Parietal lobe (tissue), 2 donors: ENCODE results near the gene NMUR1.

DNA sequence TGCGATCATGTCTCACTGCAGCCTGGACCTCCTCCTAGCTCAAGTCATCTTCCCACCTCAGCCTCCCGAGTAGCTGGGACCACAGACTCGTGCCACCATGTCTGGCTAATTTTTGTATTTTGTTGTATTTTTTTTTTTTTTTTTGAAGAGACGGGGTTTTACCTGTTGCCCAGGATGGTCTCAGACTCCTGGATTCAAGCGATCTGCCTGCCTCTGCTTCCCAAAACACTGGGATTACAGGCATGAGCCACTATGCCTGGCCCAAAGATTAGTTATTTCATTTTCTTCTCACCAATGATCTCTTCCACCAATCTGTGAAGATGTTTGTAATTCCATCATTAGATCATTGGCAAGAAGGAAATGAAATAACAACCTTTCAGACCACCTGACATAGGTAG lies 17.9 kb upstream of the SLC16A14 start:
- RAMPAGE, long total RNA = no peak

DNA sequence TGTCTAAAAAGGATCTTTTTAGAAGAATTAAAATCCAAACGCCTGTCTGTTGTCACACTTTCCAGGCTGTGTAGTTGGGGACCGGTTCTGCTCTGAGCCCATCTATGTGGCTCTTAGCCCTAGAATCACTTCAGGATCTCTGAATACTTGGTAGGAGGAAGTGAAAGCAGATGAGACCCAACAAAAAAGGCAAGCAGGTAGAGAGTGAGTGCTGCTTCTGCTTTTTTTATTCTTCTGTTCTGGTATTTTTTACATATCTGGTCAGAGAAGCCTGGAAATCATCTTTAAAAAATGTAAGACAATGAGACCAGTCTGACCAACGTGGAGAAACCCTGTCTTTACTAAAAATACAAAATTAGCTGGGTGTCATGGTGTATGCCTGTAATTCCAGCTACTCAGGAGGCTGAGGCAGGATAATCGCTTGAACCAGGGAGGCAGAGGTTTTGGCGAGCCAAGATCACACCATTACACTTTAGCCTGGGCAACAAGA lies 767 bp downstream of the SP140 start:
- RAMPAGE, long total RNA = no peak

- RAMPAGE, long total RNA = no peak
Observed at GRCh38 chr2:230441297-230441991, 25.4 kb downstream of the SP100 start.

DNA sequence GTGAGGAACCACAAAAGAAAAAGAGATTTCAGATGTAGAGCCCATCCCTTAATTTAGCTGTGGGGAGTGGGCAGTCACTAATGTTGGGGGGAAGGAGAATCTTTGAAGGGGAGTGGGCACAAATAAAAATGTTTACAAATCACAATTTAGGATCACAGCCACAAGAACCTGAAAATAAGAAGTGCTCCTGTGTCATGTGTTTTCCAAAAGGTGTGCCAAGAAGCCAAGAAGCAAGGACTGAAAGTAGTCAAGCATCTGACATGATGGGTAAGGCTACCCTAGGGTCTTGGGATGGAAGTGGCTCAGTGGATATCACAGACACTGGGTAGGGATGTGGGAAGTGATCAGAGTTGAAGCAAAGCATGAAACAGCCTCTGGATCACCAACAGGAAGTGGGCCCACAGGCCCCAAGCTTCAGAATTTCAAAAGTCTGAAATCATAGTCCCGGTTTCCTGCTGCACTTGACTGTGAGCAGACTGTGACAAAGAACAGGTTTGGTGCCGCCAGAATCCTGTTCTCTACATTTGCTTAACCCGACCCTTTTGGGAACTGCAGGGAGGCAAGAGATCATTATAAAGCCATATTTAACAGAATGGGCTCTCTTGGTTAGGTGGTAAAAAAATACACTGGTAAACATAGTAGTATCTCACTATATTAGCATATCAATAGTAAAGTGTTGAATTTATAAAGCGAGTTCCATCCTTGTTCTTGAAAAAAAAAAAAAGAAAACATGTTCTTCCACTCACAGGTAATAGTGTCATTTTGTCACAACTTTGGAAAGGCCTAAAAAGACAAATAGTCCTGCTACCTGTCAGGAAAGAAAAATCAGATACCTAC lies 57.4 kb downstream of the SP100 start:
- RAMPAGE, long total RNA = no peak

GRCh38 chr2:230737696-230738199 lies 25.1 kb downstream of the CAB39 start:
- RAMPAGE, long total RNA = no peak

- RAMPAGE, long total RNA = no peak
Observed at GRCh38 chr2:231181778-231182196, 16.6 kb upstream of the ARMC9 start.

- RAMPAGE, long total RNA = no peak
Observed at GRCh38 chr2:231222190-231222495, 23.7 kb downstream of the ARMC9 start.

GRCh38 chr2:231241707-231242638 lies 43.5 kb downstream of the ARMC9 start:
- RAMPAGE, long total RNA = no peak

DNA sequence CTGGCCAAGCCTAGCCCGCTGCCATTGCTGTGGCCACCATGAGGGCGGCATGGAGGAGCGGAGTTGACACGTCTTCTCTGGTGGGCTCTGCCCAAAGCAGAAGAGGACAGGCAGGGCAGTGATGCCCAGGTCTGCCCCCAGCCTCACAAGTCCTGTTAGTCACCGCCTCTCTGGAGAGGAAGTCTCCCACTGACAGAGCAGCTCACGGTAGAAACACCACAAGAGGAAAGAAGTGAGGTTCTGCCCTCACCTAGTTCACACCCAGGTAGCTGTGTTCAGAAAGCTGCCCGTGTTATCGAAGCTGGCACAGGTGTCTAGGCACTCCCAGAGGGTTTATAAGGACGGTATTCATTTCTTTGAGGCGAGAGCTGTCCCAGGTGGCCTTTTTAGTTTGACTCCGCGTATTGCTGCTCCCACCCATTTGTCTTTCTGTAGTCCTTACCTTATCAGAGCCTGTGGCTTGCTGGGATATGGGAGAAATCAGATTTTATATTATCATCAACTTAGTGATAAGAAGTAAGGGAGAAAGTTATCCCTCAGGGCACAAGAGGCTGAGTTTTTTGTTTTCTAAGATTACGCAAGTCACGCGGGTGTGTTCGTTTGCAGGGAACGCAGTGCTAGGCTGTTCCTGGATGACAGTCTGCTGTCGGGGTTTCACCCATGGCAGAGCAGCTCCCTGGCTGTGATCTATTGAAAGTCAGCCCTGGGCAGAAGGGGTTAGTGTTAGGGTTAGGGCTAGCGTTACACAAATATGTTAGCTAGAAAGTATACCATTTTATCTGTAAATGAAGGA lies 46.5 kb downstream of the ARMC9 start:
- RAMPAGE, long total RNA = no peak

- RAMPAGE, long total RNA = no peak
Observed at GRCh38 chr2:231306815-231307559, 88.5 kb upstream of the B3GNT7 start.

GRCh38 chr2:231348692-231349286 lies 46.7 kb upstream of the B3GNT7 start:
- RAMPAGE, long total RNA = no peak

GRCh38 chr2:231355413-231355560 lies 40.2 kb upstream of the B3GNT7 start:
- RAMPAGE, long total RNA = no peak

DNA sequence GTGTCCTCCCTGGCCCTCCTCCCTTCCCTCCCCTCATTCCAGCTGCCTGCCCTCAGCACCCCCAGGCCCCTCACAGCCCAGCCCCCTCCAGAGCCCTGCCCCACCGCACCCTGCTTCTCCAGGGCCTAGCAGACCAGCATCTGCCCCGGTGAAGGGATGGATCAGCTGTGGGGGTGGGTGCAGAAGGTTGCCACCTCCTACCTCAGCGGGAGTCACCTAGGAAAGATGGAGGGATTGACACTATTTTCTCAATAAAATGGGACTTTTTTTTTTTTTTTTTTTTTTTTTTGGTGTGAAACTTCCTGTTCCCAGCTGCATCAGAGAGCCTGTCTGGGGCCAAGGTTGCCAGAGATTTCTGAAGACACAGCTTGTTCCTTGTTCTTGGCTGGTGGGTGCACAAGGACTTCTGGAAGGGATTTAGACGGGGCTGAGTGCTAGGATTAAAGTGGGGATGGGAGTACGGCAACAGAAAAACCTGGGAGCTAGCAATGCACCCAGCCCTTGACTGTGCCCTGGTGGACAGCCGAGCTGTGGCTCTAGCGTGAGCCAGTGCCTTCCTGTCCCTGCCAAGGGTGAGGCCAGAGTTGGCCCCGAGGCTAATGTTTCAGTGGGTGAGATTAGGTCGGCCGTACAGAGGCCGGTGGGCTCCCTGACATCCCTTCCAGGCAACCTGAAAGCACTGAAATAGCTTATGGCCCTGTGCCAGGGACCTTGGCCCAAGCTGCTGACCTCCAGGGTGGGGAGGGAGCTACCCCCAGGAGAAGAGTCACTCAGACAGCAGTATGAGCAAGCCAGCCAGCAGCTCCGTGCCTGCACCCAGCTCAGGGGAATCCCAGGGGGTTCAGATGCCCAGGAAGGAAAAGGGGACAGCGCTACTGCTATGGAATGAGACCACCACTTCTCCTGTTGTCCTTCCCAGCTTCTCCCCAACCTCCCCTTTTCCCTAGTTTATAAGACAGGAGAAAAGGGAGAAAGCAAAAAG lies 4.6 kb downstream of the B3GNT7 start:
- RAMPAGE, long total RNA = no peak

- RAMPAGE, long total RNA = no peak
Observed at GRCh38 chr2:231400929-231401764, 5.6 kb downstream of the B3GNT7 start.

- RAMPAGE, long total RNA = no peak
Observed at GRCh38 chr2:231463019-231463565, 1.2 kb downstream of the NCL start.

DNA sequence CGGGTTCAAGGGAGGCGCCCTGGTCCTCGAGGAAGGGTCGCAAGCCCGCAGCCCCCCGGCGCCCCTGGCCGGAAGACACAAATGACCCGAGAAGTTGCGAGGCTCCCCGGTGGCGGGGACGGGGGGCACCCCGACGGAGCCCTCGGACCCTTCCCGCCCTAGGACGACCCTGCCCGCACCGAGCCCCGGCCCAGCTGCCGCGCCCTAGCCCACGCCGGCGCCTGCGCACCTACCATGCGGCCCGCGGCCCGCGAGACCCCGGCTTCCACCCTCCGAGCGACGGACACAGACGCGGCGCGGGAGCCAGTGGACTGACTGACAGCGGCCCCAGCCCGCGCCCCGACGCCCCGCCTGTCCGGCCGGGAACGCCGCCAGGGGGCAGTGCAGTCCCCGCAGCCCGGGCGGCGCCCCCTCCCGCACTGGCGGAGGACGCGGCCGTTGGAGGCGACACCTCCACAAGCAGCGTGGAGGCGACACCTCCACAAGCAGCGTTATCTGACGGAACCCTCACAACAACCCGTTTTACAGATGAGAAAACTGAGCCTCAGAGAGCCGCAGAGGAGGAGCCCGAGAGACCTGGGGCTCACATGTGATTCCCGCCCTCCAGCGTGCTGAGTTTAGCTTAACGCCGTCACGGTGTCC lies at the start of gene NMUR1:
Gene NMUR1, minus strand, starts transcription at position 320 of the 642 bp plus-strand sequence.
- RAMPAGE, long total RNA = no peak

- RAMPAGE, long total RNA = no peak
Observed at GRCh38 chr2:231644297-231644885, 51.7 kb downstream of the TEX44 start.

DNA sequence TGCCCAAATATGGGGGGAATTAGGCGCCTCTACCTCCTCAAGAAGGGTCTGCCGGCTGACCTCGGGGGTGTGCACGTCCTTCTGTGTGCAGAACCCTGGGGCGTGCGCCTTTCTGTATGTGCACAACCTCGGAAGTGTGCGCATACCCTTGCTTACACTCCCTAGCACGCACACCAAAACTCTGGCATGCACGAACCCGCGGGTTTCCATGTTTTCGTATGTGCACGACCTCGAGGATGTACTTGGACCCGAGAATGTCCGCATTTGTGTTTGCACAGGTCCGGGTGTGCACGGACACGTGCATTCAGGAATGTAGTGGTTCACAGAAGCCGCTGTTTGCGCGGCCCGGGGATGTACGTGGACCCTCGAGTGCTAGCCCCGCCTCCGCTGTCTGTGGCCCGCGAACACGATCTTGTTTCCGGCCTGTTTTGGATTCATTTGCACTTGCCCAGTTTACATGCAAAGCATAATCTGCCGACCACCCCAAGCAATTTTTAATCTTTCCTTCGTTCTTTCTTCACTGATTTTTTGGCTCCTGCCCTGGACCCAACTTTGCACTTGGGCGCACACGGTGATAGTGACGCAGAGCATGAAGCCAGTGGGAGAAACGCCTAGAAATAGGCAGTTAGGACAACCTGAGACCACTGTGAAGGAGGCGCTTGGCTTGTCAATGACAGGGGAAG lies 45.5 kb upstream of the PTMA start:
- RAMPAGE, long total RNA = no peak

DNA sequence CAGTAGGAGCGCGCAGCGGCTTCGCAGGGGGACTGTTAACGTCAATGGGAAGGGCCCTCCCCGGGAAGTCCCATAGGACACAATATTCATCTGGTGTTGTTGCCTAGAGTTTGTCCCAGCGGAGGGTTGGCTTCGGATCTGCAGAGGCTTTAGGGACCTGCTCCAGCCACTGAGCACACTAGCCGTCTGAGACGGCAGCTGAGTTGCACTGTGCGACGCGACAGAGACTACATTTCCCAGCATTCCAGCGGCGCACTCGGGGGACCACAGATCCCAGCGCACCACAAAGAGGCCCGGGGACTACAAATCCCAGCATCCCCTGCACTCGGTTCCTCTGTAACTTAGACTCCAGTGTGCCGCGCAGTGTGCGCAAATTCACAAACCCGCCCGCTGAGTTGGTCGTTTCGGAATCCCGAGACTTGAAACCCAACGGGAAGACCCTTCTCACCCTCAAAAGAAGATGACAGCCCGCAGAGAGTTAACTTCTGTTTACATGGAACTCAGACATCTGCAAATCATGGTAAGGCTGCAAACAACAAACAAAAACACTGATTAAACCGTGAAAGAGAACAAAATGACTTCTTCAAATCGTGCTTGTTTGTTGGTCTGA lies 387 bp upstream of the PDE6D start:
- RAMPAGE, long total RNA = no peak

DNA sequence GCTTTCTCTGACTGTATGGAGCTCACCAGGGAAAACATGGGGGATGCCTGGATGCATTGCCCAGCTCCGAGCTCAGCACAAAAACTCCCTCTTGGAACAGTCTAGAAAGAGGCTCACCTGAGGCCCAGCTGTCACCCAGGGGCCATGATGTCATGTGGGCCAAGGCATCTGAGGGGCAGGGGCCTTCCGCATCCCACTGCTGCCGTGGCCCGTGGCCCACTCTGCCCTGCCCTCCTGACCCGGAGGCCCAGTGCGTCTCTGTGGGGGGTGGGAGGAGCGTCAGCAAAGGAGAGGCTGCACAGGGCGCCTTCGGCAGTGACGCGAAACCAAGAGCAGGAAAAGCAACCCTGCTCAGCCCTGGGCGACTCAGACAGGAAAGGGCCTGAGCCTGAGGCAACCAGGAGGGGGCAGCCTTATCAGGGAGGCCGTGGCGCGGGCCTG lies 57.2 kb upstream of the ALPP start:
- RAMPAGE, long total RNA = no peak